Sternocleidomastoid (tissue), 1 donor: ENCODE results near the genes PPP1CB and WDR43.

GRCh38 chr2:28661449-28661875, 90.2 kb upstream of the PPP1CB start:
- PRO-cap, result no peak

DNA sequence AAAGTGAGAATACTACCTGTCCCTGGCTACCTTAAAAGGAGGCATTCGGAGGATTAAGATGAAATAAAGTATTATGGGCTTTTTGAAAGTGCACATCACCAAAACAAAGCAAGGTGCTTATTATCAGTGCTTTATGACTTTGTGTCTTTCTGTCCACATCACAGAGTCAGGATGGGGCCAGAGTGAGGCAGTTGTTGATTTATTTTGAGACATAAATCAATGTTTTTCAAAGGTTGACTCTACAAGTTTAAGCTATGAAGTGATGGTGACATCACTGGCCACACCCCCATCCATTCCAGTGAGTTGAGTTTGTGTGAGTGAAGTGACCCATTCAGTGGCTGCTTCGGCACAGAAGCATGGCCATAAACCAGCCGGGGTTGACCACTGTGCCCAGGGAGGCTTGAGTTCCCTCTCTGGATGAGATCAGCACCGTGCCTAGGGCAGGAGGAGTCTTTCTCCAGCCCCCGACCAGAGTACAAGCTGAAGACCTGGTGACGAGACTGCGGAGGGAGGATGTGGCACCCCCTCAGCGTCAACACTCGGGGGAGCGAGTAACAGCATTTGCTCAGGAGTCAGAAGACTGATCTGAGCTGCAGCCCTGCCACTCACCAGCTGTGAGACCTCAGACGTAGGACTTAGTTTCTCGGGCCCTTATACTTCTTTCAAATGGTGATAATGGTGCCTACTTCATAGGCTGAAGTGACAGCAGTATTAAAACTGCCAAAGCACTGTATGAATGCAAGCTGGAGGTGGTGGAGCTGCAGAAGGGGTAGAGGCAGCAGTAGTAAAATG, 88.9 kb upstream of the PPP1CB start:
- PRO-cap, result bidirectional peak, plus-strand start at position 330 of the sequence, minus-strand start at position 173 of the sequence

DNA sequence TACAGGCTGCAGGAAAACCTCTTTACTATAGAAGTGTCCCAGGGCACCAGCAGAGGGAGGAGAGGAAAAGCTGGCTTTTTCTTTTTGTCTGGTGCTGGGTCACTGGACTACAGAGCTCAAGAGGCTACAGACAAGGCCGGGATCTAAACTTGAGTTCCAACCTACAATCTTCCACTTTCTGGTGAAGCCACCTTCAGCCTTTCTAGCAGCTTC, 88.2 kb upstream of the PPP1CB start:
- PRO-cap, result no peak

GRCh38 chr2:28751373-28752198, at the start of gene PPP1CB:
Gene PPP1CB (plus strand): TSS chr2:28751830.
- PRO-cap, result bidirectional peak, plus-strand start at chr2:28751919, minus-strand start at chr2:28751599

- PRO-cap, result no peak
These were observed 29.0 kb upstream of the SPDYA start for GRCh38 chr2:28781638-28782073.

- PRO-cap, result no peak
These were observed 22.2 kb upstream of the SPDYA start for GRCh38 chr2:28788265-28788997.

GRCh38 chr2:28894136-28895006, at the start of gene WDR43:
Gene WDR43 (plus strand): TSS chr2:28894667.
- PRO-cap, result bidirectional peak, plus-strand start at chr2:28894690, minus-strand start at chr2:28894618

- PRO-cap, result no peak
These were observed 34.5 kb downstream of the TOGARAM2 start for GRCh38 chr2:29015631-29016028.

- PRO-cap, result no peak
These were observed 41.1 kb downstream of the PCARE start for GRCh38 chr2:29033253-29033599.

- PRO-cap, result no peak
These were observed 20.6 kb downstream of the PCARE start for GRCh38 chr2:29053583-29054163.

GRCh38 chr2:29108059-29108849, 7.0 kb upstream of the CLIP4 start:
- PRO-cap, result no peak

GRCh38 chr2:30148820-30149255, 2.0 kb downstream of the YPEL5 start:
- PRO-cap, result no peak

GRCh38 chr2:30161982-30162537, 15.3 kb downstream of the YPEL5 start:
- PRO-cap, result no peak

GRCh38 chr2:30339285-30339484, 107.9 kb downstream of the LBH start:
- PRO-cap, result no peak

GRCh38 chr2:30403928-30404255, 43.2 kb upstream of the LCLAT1 start:
- PRO-cap, result no peak

DNA sequence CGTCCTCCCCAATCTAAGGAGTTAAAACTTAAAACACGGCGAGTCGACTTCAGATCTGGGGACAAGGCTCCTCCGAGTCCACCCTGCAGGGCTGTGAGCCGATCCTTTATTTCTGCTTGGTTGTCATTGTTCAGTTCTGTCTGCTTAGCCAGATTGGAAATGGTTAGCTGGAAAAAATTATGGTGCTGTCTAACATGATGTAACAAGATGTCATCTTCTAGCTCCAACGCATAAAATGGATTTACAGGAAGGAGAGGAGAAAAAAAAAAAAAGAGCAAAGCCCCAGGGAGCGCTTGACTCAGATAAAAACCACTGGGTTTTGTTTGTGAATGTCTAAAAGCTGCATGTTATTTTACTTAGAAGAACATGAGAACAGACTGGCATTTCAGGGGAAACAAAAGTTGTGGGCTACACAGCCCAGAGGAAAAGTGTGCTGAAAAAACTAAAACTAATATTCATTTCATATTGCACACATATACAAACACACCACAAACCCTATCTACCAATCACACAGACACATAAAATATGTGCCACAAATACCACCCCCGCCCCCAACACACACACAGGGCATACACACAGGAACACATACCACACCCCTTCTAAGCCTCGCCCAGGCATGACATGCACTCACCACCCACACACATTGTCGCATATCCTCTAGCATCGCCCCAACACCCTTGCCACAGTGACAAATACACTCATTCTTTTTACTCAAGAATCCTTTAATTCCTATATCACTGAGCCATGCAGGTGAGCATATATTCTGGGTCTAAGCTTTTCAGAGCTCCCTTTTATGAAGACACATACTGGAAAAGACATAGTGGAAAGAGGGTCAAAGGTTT, 24.8 kb upstream of the LCLAT1 start:
- PRO-cap, result no peak

DNA sequence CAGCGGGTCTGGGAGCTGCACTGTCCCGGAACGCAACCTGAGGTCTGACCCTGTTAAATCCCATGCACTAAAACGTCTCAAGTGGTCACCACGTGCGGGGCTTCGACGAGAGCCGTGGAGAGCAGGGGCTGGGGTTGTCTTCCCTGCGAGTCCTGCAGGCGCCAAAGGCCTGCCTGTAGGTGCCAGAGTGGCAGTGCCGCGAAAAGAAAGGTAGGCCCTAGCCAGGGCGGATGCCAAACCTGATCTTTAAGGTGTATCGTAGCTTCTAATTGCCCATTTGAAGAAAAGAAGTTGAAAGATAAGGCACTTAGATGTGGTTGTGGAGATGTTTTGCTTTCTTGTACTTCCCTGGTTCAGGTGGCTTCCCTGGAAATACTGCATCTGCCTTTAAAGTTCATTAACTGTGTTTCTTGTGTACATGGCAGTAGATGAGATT, 712 bp downstream of the LCLAT1 start:
- PRO-cap, result no peak

GRCh38 chr2:30688663-30689511, 118.4 kb downstream of the CAPN13 start:
- PRO-cap, result no peak

GRCh38 chr2:30694461-30695227, 112.6 kb downstream of the CAPN13 start:
- PRO-cap, result unidirectional peak, minus-strand start at chr2:30694692

DNA sequence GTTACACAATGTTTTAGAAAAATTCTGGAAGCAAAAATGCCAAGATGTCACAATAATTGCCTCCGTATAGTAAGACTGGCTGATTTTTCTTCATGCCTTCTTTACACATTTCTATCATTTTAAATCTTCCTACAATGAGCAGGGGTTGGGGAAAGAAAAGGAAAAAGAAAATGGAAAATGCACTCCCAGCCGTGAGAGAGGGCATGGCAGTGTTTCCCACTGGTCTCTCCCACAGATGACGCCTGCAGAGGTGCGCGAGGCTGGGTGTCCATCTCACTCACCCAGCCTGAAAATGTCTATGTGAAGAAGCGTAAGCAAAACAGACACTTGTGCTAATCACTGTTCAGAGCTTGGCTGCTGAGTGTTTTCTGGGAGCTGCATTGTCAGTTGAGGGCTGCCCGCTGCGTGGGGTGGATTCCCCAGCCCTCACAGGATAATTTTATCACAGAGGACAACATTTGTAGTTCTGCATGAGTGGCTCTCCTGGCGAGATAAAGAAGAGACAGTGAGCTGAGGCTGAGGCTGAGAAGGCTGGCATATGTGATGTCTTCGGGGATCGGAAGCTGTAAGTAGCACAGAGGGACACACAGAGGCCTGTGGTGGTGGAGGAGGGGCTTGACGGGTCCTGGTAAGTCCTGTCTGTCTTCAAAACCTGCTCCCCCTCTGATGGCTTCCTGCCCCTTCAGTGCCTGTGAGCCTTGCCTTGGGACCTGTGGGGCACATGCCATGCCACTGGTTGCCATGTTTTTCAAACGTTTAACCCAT, 16.2 kb upstream of the CAPN13 start:
- PRO-cap, result no peak